Airway epithelial cell (primary cell): ENCODE measurements around the gene LONP1.

DNA sequence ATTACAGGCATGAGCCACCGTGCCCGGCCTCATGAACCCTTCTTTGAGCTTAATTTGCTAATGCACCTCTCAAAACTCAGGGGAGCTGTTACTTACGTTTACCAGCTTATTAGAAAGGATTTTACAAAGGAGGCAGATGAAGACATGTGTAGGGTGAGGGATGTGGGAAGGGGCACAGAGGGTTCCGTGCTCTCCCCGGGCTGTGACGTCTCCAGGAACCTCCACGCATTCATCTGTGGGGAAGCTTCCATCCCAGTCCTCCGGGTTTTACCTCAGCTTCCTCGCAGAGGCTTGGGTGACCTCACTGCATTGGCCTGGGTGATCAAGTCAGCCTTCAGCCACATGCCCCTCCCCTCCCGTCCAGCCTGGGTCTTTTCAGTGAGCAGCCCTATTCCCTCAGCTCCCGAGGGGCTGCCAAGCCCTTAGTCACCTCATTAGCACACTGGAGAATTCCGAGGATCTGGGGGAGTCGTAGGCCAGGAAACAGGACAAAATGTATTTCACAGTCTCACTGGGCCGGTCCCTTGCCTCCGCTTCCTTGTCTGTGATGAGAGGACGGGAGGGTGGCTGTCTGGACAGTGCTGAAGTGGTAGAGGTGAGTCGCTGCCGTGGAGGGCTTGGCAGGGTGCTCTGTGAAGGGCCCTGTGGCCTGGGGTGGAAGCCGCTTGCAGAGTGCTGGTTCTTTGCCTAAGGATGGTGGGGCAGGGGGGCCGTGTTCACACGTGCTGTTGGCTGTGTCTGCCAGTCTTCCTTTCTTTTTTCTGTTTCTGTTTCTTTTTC, 19.8 kb downstream of the KDM4B start:
- RAMPAGE, long total RNA = no peak

GRCh38 chr19:5076352-5077195, 107.7 kb downstream of the KDM4B start:
- RAMPAGE, long total RNA = no peak

DNA sequence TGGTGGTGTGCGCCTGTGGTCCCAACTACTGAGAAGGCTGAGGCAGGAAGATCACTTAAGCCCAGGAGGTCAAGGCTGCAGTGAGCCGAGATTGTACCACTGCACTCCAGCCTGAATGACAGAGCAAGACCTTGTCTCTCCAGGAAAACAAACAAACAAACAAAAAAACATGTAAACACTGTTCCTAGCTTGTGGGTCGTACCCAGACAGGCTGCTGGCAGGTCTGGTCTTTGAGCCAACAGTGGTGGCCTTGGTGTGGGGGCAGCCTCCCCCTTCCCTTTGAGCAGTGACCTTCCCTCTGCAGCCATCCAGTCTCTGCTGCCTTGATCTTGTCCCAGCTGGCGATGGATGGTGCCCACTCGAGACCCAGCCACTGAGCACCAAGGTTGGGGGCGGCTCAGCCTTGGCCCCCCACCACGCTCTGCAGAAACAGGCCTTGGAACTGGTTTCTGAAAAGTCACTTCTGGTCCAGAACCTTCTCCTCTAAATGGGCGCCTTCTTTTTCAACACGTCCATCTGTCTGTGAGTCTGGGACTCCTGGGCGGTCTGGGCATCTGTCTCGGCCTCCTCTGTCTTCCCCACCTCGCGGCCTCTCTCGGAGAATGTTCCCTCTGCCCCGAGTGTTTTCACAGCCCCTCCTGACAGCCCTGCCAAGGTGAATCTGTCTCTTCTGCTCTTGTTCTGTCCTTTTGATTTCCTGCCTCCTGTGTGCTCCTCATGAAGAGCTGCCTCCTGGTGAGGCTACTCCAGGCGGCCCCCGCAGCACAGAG, 143.4 kb downstream of the KDM4B start:
- RAMPAGE, long total RNA = no peak

DNA sequence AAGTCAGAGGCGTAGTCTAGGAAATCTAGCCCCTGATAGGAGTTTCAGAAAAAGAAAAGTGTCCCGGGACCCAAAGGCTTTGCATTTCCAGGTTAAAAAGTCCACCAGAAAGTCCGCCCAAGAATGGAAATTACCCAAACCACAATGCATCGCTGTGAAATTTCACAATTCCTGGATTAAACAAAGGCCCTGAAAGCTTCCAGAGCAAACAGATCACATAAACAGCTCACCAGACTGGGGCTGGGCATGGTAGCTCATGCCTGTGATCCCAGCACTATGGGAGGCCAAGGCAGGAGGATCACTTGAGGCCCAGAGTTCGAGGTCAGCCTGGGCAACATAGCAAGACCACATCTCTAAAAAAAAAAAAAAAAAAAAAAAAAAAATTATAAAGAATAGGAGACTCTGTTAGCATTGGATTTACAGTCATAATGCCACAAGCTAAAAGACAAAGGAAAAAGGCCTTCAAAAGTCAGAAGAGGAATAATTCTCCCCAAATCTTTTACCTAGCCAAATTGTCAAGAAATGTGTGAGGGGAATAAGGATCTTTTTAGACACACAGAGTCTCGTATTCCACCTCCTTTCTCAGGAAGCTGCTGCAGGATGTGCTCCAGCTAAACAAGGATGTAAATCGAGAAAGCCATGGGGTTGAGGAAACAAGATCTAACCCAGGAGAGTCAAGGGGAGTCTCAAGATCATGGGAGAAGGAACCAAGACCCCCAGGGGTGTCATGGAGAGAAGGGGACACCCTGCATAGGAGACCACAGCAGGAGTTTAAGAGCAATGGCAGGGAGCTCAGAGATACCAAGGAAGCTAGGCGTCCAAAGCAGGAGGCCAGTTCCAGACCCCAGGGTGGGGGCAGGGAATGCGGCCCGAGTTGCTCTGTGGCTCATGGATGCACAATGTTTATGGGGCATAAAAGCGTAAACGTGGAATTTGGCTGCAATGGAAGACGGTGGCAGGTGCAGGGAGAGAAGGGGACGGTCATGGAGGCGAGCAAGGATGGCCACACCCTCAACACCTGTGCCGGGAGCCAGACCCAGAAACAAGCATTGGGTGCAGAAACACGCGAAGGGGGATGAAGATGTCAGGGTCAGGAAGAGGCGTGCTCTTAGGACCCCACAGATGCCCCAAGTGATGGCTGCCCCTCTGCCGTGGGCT, 147.3 kb downstream of the KDM4B start:
- RAMPAGE, long total RNA = no peak

- RAMPAGE, long total RNA = no peak
These were observed 18.5 kb downstream of the PTPRS start for GRCh38 chr19:5322031-5322657.

GRCh38 chr19:5435996-5437010, 18.9 kb upstream of the ZNRF4 start:
- RAMPAGE, long total RNA = no peak

DNA sequence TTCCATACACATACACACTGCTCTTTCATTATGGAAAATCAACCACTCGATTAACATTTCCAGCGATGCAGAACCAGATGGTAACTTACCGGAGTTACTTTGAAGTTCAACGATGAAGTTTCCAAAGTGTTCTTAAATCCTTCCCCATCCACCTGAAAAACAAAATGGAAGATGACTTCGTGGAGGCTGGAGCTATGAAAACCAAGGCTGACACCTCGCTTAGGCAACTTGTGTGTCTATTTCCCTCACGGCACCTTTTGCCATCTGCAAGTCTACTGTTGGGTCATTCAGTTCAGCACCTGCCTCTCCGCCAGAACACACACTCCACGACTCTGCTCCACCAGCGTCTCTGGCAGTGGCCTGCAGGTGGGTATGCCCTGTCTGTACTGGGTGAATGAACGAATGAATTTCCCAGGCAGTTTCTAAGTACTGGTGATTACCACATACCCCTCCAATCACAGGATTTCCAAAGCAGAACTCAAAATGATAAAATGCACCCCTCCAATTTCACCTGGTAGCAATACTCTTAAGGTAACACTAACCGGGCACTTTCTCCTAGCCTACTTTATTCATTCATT, 9.1 kb downstream of the SAFB2 start:
- RAMPAGE, long total RNA = no peak

- RAMPAGE, long total RNA = no peak
These were observed 1.2 kb downstream of the SAFB start for GRCh38 chr19:5623876-5624766.

DNA sequence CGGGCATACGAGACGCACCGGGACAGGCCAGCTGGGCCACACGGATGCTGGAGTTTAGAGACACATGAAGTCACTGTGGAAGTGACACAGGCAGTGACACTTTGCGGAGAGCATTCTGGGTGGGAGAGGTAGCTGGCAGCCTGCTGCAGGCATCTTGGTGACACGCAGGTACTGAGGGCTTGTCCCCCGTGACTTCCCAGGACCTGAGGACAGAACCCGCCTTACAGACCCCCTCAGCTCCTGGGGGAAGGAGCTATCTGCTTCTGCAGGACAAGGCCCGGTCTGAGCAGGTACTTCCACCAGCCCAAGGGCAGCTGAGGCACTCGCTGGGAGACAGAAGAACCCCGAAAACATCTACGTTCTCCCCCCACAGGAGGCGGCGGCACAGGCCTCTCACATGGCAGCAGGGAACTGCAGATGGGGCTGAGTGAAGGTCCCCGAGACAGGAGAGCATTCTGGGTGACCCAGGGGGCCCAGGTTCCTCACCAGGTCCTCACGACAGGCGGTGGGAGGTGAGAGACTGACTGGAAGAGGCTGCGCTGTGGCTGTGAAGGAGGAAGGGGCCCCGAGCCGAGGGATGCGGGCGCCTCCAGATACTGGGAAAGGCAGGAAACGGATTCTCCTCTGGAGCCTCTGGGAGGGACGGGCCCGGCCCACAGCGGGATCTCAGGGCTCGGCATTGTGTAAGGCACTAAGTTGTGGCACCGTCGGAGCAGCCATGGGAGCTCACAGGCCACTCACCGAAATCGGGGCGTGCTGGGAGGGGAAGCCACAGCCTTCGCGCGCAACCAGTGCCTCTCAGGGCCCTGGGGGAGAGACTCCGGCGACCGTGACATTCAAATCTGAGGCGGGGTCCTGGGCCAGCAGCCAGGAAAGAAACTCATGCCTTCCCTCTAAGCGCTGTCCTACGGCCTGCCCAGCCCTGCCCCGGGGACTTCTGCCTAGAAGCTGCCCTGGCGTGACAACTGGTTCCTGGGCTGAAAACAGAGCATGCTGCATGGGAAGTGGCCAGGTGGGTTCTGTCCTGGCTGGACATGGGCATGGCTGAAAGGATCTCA, 13.9 kb downstream of the RPL36 start:
- RAMPAGE, long total RNA = no peak

GRCh38 chr19:5720039-5720489, at the start of gene LONP1:
Gene LONP1, minus strand, starts transcription at chr19:5720146.
- RAMPAGE, long total RNA = no peak

GRCh38 chr19:5915305-5915786, 1.3 kb downstream of the CAPS start:
- RAMPAGE, long total RNA = no peak

DNA sequence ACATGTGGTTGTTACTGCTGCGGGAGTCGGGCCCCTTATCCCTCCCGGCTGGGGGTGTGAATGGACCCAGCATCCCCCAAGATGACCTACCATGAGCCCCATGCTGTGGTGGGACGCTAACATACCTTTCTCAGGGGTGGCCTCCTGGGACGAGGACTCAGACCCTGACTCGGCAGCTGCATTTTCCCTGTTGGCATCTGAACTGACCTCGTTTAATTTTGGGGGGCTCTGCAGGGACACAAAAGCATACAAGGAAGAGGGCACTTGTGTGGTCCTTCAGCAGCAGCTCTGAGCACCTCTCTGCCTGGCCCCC, 9.6 kb downstream of the CAPS start:
- RAMPAGE, long total RNA = no peak

DNA sequence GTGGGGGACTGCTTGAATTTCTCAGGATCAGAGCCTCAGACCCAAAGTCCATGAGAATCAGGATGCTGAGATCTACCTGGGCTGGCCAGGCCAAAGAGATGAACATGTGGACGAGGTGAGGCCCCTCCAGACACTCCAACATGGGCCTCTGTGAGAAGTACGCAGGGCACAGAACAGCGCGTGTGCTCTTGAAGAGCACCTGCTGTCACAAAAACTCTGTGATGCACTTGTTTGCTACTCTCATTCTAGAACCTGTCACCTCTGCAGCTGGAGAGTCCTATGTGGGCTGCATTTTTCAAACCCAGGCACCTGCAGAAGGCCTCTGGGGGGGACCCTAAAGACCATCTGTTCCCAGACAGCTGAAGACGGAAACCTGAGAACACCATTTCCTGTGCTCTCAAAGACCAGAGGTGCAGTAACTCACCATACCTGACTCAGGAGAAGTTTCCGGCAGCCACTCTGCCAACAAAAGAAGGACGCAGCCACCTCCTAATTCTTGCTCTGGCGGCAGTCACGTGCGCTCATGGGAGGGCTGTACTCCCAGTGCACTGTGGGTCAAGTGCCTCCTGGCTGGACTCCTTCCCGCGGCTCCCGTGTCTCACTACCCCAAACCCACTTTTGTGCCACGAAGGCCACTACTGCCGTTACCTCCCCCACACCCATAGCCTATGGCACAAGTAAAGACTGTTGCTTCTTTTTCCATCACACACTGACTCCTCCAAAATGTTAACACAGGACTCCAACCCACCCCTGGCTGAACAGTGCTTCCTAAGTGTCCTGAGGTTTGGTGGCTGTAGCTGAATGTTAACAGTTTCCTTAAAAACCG, 28.0 kb downstream of the RANBP3 start:
- RAMPAGE, long total RNA = no peak

GRCh38 chr19:5974608-5975490, 3.1 kb downstream of the RANBP3 start:
- RAMPAGE, long total RNA = no peak

DNA sequence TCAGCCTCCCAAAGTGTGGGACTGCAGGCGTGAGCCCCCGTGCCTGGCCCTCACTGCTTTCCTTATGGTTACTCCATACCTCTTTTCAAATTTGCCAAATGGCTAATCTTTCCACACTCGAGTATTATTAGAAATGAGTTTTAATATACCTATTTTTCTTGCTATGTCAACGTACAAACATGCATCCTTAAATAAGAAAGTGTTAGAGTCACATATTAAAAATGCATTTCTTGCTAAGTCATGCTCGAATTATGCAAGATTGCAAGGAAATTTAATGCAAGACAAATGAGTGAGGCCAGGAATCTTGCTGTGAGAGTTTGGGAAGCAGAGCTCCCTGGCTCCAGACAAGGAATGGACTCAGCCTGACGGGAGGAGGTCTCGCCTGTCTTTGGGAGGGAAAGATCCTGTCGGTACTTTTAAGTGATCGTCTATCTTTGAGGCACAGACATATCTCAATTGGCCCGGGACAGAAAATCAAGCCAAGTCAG, 39.3 kb downstream of the RFX2 start:
- RAMPAGE, long total RNA = no peak

DNA sequence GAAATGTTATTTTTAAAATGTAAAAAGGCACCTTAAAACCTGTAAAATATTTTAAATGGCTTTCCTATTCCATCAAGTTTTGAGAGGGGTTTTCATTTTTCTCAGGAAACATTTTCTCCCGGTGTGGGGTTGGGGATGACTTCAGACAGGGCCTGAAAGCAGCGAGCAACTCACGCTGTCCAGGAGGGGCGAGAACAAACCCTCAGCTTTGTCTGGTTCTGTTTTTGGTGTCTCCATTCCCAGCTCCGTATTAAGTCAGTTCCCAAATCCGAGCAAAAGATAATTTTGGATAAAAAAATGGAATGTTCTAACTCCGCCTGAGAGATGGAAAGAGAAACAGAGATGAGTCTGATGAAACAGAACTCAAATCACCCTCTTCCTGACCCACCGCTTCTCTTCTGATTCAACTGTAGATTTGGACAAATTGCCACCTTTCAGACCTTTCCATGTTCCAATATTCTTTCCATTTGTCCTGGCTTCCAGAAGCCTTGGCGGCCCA, 38.4 kb downstream of the RFX2 start:
- RAMPAGE, long total RNA = no peak

DNA sequence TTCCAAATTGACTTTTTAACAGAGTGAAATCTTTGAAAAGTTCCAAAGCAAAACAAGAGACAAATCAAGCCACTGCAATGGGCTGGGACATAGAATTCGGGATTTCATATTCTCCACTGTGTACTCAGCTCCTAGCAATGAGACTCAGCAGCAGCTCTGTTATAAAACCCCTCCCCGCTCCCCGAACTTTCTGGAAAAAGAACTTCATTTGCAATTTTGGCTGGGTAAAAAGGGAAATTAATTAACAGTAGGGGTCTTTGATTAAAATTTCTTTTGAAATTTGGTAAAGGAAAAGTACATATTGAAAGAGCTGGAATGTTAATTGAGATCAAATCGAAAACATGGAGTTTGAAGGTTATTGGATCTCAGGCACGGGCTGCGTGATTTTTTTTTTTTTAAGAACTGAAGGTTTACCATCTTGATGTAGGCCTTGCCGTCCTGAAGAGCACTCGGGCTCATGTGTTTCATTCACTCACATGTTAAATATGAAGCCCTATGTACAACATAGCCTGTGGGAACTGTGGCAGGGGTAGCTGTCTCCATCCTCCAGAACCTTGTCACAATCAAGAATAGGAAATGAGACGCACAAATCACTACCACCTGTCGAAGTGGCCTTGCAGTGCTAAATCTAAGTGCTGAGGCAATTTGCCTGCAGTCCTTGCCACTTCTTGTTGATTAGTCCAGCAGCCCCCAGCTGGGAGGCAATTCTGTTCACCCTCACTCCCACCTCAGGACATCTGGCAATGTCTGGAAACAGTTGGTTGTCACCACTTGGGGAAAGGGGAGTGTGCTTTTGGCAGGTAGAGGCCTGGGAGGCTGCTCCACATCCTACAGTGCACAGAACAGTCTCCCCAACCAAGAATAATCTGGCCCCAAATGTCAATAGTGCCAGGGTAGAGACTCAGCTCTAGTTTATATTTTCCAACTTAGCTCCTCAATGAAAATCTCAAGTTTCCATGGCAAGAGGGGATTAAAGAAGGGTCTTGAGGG, 10.9 kb downstream of the RFX2 start:
- RAMPAGE, long total RNA = no peak

DNA sequence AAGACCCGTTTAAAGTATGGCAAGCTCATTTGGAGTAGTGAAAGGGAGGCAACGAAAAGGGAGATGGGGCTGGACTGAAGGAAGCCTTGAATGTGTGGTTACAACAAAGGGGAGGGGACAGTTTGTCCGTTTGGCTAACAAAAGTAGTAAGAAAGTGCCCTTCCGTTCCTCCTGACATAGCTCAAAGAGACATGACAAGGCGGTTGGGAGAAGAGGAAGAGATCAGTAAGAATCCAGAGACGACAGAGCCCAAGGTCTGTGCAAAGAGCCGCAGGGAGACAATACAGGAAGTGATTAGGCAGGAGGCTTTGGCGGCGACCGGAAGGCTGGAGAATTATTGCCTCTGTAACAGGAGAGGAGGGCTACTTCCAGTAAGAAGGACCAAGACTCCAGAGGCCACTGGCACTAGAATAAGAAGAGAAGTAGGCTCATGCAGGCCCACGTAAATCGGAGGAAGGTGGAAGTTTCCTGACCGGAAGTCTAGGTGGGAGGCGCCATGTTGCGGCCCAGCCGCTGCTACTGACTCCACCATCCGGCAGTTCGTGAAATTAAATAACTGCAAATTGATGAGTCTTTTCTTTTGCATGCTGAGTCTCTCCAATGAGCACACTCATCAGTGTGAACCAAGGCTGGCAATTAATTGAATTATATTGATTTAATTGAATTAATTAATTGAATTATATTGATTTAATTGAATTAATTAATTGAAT, 10.0 kb downstream of the RFX2 start:
- RAMPAGE, long total RNA = no peak

DNA sequence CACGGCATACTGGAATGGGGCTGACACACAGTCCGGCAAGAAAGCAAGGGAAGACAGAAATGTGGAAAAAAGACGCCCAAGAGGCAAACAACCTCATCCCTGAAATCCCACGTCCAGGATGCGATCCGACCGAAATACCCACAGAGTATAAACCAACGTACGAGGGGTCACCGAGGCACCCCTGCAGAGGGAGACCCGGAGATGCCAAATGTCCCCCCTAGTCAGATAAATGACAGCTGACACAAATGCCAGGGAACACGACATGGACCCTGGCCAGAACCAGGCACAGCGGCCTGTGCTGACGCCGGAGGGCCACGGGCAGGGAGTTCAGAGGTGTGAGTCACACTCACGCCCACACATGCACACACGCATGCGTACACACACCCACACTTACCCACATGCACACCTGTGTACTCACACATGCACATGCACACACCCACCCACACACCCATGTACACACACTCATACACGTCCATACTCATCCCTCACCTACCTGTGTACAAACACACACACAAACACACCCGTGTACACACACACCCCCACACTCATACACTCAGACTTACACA, 40.5 kb downstream of the MLLT1 start:
- RAMPAGE, long total RNA = no peak

DNA sequence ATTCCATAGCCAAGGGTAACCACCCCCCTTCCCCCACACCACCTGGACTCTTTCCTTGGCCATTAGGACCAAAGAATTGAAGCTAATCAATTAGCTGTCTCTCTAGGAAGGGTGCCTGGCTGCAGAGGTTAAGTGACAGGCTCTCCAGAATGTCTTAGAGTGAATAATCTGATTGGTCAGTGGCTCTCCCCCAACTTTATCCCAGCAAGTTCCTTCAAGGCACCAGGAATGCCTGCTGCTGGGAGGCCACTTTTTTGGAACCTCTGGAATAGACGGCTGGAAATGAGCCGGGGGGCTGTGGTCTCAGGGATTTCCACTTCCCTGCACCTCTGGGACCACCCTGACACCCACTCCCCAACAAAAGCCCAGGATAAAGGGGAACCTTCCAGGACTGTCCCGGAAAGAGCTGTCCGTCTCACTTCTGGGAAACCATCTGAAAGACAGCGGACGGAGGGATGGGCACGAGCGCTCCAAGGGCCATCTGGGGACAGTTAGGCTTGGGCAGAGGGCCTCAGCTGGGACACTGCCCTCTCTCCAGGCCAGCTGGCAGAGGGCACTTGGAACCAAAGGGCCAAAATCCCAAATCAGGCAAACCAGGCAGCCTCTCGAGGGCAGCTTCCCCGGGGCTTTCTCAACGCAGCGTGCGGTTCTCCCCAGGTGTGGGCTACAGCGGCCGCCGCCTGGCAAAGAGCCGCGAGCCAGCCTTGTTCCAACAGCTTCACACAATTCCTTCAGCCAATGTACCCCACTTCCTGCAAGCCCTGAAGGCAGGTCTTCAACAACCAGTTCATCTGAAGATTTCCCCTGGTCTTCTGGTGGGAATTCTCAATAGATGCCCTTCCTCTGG, 5.2 kb downstream of the MLLT1 start:
- RAMPAGE, long total RNA = no peak